AG09319 (cell line): Measurements from ENCODE around the genes TPTE2, ZMYM2 and CRYL1.

- RRBS = no CpG with 5 or more reads among the region's 7 CpGs
Measured at GRCh38 chr13:18946749-18947167, 234.9 kb downstream of the TUBA3C start.

- RRBS = no CpG with 5 or more reads among the region's 5 CpGs
Measured at GRCh38 chr13:19239423-19239828, 57.8 kb upstream of the TUBA3C start.

GRCh38 chr13:19496700-19496974, 64.7 kb downstream of the TPTE2 start:
- RRBS = no CpG with 5 or more reads among the region's 17 CpGs

DNA sequence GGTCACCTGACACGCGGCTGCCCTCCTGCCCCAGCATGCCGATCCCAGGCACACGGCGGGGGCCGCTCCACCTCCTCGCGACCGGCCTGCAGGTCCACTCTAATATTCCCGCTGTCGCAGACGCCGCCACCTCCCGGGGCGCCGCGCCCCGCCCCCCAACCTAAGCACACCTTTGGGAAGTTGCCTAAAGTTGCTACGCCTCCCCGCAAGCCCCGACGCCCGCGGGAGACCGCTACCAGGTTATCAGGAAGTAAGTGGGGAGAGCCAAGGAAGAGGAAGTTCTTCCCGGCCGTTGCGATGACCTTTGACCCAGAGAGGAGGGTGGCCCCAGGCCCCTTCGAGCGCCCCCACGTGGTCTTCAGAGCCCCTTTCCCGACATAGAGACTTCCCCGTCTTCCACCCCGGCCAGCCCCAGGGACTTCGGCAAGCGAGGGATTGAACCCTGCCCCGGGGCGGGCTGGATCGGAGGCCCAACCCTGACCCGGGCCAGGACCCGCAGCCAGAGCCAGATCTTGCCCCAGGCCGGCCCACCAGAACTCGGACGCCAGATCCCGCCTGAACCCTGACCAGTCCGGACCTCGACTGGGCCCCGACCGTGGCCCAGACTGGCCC, at the start of gene TPTE2:
TSS of gene TPTE2 (minus strand) at position 269 of the 612 bp plus-strand sequence.
- RRBS = 68% methylated on average over 12 of the region's 49 CpGs

GRCh38 chr13:19714187-19714912, 68.4 kb downstream of the PSPC1 start:
- RRBS = no CpG with 5 or more reads among the region's 6 CpGs

DNA sequence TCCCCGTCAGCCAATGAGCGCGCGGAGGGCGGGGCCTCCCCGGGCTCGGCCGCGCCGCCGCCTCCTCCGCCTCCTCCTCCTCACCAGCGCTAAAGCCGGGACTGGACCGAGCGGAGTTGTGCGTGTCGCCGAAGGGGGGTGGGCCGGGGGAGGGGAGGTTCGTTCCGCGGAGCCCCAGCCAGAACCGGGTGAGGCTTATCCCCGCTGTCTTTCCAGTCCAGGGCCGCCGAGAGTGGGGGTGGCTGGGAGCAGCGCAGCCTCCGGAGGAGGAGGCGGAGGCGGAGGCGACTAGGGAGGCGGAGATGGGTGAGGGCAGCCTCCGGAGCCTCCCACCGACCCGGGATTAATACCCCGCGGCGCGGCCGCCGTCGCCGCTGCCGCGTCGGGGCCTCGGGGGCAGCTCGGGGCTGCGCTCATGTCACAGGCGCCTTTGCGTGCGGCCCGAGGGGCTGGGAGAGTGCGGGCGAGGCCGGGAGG, at the start of gene ZMYM2:
TSS of gene ZMYM2 (plus strand) at position 74 of the 477 bp plus-strand sequence.
- RRBS = 1% methylated on average over 28 of the region's 57 CpGs

DNA sequence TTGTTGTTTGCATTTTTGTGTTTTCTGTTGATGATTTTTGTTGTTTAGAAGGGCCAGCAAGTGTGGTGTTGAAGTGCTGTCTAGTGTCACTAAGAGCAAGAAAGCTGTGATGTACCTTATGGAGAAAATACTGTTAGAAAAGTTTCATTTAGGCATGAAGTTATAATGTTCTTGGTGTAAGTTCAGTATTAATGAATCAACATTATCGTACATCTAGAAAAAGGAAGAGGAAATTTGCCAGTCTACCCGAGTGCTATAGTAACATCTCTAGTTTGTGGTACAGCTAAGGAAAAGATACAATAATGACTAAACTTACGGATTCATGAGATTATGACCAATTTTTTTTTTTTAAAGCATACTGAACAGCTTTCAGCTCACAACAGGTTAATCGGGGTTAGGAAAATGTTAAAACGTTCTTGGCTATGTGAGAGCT, 96.9 kb downstream of the ZMYM2 start:
- RRBS = no CpG with 5 or more reads among the region's 5 CpGs

DNA sequence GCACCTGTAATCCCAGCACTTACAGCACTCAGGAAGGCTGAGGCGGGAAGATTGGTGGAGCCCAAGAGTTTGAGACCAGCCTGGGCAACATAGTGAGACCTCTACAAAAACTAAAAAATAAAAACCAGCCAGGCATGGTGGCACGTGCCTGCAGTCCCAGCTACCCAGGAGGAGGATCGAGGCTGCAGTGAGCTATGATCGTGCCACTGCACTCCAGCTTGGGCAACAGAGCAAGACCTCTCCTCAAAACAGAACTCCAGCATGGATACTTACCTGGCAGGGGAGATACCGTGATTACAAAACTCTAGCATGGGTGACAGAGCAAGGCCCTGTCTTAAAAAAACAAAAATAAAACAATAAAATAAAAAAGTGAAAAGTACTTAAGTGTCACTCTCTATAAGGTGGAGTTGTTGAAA, 95.3 kb downstream of the GJA3 start:
- RRBS = no CpG with 5 or more reads among the region's 5 CpGs

DNA sequence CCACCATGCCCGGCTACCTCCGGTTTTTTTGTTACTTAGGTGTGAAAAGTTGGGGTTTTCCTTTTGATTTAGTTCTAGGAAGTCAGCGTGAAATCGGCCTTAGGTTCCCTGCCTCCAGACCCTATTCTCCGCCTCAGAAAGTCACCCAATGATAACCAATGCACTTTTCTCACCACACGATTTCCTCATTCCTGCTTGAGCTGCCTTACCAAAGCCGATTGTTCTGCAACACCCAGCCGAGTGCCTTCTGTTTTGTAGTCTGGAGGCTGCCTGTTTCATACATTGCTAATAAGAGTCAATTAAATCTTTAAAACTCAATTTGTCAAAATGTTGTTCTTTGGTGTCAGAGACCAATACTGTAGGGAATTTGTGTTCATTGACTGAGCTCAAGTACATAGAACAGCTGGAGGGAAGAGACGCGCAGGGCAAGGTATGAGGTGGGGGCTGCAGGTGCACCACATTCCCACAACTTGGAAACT, 39.7 kb downstream of the GJA3 start:
- RRBS = no CpG with 5 or more reads among the region's 10 CpGs

GRCh38 chr13:20441917-20442281, 83.8 kb downstream of the CRYL1 start:
- RRBS = no CpG with 5 or more reads among the region's 1 CpG

DNA sequence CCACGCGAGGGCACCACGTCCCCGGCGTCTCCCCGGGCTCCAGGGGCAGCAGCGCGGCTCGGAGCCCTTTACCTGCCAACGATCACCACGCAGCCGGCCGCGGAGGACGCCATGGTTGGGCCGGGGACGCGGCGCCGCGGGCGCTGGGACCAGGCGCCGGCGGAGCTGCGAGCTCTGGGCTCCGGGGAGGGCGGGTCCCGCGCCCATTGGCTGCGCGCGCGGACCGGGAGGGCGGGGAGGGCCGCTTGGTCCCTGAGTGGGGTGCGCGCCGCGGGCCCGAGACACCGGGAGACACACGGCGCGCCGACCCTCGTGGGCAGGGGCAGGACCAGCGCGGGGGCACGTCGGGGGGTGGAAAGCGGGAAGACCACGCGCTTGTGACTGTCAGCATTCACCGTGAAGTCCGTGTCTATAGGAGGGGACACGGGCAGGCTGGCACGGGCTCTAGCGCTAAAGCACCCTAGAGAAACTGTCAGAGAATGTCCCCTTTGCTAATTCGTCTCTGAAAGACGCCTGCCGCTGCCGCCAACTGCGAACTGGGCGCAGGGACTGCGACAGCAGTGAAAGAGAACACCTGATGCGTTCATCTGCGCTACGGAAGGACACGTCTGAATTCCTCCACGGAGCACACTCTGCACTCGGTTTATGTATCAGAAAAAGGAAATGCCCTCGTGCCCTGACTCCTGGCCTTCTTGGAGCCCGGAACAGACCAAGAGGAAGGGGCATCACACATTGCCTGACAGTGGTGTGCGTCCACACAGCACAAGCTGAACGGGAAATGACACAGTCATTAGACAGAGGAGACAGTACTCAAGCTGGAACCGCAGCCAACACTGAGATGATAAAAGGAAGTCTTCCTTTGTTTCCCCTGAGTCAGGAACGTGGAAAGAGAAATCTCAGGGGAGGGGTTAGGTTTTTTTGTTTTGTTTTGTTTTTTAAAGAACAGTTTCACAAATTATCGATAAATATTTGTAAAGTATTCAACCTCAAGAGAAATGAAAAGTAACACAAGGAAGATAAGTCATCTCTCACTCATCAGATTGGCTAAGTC, at the start of gene CRYL1:
TSS of gene CRYL1 (minus strand) at position 176 of the 1,051 bp plus-strand sequence.
- RRBS = 2% methylated on average over 37 of the region's 80 CpGs

GRCh38 chr13:20544554-20545162, 19.0 kb upstream of the CRYL1 start:
- RRBS = no CpG with 5 or more reads among the region's 7 CpGs

- RRBS = 30% methylated on average over 55 of the region's 93 CpGs
Measured at GRCh38 chr13:20721261-20722423, 18.1 kb downstream of the IL17D start.

GRCh38 chr13:21232147-21233075, 56.0 kb downstream of the MRPL57 start:
- RRBS = no CpG with 5 or more reads among the region's 12 CpGs

GRCh38 chr13:21466435-21467053, 7.4 kb upstream of the ZDHHC20 start:
- RRBS = no CpG with 5 or more reads among the region's 8 CpGs

GRCh38 chr13:21519338-21519956, 60.3 kb upstream of the ZDHHC20 start:
- RRBS = no CpG with 5 or more reads among the region's 4 CpGs

DNA sequence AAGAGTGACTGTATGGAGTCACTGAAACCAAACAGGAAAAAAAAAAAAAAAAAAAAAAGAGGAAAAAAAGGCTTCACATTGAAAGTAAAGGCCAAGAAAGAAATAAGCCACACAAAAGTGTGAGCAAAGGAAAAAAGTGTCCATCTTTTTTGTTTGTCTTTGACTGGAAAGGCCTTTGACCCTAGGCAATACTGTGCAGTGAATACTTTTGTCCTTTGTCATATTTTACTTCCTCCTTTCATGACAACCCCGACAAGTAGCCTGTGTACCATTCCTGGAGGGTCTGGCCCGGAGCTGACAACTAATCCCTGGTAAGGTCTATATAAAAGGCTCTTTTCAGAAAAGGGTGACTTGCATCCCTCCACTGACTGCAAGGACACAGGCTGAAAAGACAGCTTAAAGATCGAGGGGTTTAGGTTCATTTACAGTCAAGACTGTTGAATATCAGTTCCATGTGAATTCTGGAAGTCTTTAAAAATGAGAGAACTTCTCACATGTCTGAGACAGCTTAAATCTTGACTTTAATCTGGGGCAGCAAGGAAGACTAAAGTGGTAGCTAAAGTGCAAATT, 13.0 kb upstream of the MICU2 start:
- RRBS = no CpG with 5 or more reads among the region's 3 CpGs

- RRBS = 2% methylated on average over 50 of the region's 118 CpGs
Measured at GRCh38 chr13:21673365-21674584, 2.9 kb downstream of the FGF9 start.

GRCh38 chr13:21675085-21676139, 4.5 kb downstream of the FGF9 start:
- RRBS = 3% methylated on average over 34 of the region's 65 CpGs

GRCh38 chr13:21895061-21895660, 224.3 kb downstream of the FGF9 start:
- RRBS = no CpG with 5 or more reads among the region's 17 CpGs